Frontal cortex (tissue), 2 donors: Measurements from ENCODE around the genes EMX1, SFXN5 and TET3.

DNA sequence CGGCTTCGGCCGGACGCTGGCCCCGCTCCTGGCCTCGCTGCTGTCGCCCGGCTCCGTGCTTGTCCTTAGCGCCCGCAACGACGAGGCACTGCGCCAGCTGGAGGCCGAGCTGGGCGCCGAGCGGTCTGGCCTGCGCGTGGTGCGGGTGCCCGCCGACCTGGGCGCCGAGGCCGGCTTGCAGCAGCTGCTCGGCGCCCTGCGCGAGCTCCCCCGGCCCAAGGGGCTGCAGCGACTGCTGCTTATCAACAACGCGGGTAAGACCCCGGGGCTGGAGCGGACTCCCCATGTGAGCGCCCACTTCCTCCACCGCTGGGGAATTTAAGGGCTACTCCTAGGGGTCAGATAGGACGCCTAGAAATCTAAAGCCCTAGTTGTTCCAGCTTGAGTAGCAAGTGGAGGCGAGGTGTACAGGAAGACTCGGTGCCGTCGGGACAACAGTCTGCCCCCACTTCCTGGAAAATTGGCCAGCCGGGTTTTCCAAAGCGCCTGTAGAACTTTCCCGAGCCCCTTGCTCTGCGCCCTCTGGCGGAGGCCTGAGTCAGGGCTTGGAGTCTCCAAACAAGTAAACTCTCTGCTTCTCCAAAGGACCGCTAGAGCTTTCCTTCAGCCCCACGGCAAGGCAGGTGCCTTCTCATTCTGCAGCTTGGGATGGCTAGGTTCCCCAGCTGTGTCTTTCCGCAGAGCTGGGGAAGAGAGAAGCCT is 426 bp downstream of the SPR start:
- RAMPAGE, long total RNA, result no peak

DNA sequence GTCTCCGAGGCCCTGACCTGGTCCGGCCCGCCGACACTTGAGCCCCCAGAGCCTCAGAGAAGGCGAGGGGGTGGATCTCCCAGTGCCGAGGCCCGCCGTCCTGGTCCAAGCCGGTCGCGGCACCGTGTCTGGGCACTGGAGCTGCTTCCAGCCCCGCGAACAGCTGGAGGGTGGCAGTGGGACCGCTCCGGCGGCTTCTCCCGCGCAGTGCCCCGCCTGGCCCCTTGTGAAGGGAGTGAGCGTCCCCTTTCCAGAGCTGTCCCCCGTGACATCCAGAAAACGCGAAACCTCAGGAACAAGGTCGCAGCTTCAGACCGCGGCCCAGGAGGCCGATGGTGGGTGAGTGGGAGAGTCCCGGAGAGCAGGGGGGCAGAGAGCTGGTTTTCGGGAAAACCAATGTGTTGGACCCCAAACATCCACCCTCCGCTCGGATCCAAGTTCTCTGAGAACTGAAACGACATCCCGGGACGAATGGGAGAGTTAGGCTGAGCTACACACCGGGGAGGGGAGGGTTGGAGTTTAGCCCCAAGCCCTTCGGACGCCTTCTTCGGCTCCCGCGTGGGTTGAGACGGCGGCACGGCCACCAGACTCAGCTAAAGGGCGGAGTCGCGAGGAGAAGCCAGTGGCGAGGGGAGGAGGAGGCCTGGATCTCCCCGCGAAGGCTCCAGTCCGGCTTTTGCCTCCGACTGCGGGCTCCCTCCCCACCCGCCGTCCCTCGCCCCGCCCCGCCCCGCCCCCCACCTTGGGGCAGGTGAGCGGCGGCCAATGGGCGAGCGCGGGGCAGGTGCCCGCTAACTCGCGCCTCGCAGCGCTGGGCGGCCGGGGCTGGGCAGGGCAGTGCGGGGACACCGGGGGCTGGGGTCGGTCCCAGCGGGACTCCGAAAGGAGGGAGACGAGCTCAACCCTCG is at the start of gene EMX1:
TSS of gene EMX1 (plus strand) at position 794 of the 908 bp plus-strand sequence.
- RAMPAGE, long total RNA, result no peak

GRCh38 chr2:73033546-73034374 is 37.8 kb downstream of the SFXN5 start:
- RAMPAGE, long total RNA, result no peak

DNA sequence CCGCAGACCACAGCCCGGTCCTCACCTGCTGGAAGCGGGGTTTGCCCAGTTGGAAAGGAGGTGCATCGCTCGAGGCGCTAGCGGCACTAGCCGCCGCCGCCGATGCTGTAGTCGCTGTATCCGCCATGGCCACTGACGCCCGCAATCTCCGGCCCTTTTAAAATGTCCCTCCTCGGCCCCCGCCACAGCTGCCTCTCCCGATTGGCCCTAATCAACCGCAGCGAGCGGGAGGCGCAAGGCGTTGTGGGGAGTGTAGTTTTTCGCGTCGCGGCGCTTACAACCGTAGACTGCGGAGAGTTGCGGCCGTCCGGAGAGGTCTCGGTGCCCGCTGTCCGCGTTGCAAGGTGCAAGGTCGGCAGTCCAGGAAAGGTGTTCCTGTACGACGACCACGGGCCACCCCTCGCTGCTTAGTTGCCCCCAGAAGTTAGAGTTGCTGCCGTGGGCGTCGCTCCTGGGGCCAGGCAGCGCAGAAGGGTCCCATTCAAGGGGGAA is at the start of gene SFXN5:
TSS of gene SFXN5 (minus strand) at position 134 of the 492 bp plus-strand sequence.
- RAMPAGE, long total RNA, result no peak

GRCh38 chr2:73226659-73227199 is 6.3 kb downstream of the PRADC1 start:
- RAMPAGE, long total RNA, result no peak

GRCh38 chr2:73284995-73285660 is 850 bp upstream of the FBXO41 start:
- RAMPAGE, long total RNA, result no peak

DNA sequence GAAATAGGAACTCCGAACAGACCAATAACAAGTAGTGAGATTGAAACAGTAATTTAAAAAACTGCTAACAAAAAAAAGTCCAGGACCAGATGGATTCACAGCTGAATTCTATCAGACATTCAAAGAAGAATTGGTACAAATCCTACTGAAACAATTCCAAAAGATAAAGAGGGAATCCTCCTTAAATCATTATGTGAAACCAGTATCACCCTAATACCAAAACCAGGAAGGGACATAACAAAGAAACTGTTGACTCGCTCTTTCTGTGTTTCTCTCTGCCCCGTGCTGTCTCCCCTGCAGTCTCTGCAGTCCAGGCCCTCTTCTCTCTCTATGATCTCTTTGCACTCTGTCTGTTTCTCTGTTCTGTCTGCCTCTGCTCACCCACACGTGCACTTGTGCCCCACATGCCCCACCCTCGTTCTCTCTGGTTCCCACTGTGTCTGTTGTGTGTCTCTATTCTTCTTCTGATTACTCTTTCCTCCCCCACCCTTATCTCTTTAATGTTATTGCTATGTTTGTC is 54.2 kb downstream of the NAT8 start:
- RAMPAGE, long total RNA, result no peak

GRCh38 chr2:73890709-73891089 is 2.1 kb upstream of the ACTG2 start:
- RAMPAGE, long total RNA, result no peak

- RAMPAGE, long total RNA, result no peak
Measured at GRCh38 chr2:73980952-73981877, 3.5 kb upstream of the TET3 start.

DNA sequence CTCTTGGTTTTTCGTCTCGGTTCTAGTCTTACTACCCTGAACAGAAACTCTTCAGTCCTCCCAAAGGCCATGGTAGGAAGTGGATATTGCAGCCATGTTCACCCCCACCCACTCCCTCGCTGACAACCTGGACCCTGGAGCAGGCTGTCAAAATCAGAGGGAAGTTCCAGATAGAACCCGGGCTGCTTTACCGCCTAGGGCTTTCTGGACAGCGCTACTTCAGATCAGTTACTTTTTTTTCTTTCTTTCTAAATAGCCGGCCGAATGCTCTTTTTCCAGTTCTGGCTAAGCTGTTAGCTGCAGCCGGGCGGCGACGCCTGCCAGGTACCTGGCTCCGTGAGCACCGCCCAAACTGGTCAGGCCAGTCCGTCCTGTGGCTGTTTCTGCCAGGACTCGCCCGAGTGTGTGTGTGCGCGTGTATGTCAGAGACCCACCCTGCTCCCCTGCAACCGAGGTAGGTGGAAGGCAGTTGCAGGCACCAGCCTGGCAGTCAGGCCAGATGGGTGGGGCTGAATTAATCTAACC is 1.2 kb upstream of the TET3 start:
- RAMPAGE, long total RNA, result no peak

- RAMPAGE, long total RNA, result no peak
Measured at GRCh38 chr2:73984588-73985353, at the start of gene TET3. Gene TET3 (plus strand): TSS chr2:73984910.

- RAMPAGE, long total RNA, result no peak
Measured at GRCh38 chr2:73985733-73986199, 1.1 kb downstream of the TET3 start.

DNA sequence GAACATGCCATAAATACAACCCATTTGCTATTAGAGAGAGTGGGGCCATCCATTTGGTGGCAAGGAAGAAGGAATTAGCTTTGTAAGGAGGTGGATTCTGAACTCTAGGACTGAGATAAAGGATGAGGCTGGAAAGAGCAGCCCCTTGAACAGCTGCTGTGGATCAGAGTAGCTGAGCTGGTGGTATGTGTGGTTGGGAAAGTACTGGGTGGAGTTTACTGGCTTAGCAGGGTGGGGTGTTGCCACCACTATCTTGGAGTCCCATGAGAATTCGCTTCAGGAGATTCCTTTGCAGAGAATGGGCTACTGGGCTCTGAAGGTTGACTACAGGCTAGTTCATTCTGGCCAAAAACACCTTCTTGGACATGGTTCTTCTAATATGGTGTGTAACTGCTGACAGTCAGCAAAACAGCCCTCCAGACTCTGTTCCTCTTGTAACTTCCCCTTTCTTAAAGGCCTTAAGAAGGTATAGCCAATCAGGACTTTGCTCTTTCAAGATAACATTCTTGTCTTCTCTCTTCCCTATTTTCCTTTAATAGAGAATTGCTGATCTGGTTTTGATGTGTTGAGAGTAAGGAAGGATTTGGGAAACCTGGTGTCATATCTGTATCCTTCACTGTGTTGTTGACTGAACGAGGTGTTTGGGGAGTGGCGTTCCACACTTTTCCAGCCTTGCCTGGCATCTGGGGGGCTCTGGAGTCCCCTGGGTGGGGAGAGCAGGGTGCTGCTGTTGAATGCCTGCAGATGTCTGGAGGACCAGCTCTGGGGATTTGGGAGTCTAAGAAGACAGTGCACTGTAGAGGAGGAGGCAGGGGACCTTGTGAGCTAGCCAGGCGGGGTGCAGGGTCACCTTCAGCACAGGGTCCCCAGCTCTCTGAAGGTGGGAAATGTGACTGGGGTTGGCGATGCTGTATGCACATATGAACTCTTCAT is 52.9 kb downstream of the TET3 start:
- RAMPAGE, long total RNA, result no peak

GRCh38 chr2:74094060-74094767 is 53.5 kb downstream of the BOLA3 start:
- RAMPAGE, long total RNA, result no peak

DNA sequence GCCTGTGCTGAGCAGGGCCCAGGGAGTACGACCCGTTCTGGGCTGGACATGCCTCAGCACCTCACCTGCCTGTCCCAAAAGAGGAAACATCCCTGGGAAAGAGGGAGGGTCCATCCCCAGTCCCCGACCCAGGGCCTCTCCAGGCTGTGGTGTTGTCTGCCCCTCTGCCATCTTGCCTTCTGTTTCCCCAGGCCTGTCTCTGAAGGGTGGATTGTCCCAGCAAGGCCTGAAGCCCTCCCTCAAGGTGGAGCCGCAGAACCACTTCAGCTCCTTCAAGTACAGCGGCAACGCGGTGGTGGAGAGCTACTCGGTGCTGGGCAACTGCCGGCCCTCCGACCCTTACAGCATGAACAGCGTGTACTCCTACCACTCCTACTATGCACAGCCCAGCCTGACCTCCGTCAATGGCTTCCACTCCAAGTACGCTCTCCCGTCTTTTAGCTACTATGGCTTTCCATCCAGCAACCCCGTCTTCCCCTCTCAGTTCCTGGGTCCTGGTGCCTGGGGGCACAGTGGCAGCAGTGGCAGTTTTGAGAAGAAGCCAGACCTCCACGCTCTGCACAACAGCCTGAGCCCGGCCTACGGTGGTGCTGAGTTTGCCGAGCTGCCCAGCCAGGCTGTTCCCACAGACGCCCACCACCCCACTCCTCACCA is 47.4 kb downstream of the BOLA3 start:
- RAMPAGE, long total RNA, result no peak

DNA sequence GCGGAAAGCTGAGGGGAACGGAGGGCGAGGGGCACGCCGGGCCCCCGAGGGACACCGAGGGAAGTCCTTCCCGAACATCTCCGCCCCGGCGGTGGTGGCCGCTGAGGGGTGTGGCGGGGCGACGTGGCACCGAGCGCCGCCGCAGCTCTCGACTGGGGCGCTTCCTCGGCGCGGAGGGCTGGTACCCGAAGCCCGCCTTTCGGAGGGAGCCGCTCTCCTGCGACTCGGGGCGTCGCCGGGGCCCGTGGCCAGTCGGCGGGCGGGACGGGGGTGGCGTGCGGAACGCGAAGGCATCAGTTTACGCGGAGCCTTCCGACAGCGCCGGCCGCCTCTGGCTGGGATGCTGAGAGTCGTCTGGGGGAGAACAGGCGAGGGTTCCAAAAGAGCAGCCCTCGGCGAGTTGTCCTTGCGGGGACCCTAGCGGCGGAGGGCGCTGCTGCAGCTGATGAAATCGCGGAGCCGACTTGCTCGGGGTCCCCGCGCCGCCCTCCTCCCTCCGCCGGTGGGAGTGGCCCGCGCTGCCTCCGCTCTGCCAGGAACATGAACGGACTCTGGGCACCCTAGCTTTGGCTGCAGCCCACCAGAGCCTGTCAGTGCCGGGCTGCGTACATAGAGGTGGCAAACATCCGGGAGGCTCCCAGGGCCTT is 478 bp downstream of the MTHFD2 start:
- RAMPAGE, long total RNA, result no peak

DNA sequence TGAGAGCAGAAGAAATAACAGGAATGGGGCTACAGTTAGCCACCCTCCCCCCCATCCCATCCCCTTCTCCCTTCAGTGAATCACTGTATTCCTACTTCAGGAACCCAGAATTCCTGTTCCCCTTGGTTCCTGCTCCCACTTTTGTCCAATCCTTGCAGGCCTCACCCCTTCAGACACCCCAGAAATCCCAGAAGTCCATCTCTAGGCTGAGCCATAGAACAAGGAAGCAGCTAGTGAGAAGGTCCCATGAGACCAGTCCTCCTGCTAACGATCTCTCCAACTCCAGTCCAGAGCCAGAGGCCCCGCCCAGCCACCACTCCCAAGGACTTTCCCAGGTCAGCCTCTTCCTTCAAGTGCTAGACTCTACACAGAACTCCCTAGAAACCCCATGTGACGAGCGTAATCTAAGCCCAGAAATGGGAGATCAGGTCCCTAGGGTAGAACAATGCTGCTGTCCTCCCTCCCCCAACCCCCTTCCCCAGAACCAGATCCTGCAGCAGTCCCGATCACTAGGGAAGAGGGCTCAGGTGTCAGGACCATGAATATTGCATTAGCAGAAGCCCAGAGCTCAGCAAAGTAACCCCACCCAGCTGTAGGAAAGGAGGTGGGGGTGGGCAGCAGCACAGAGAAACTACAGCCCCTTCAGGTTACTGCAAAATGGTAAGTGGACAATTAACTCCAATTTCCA is 6.9 kb downstream of the DCTN1 start:
- RAMPAGE, long total RNA, result no peak

- RAMPAGE, long total RNA, result no peak
Measured at GRCh38 chr2:74471816-74472533, 505 bp downstream of the MRPL53 start.

GRCh38 chr2:74548560-74549185 is 5.1 kb downstream of the LOXL3 start:
- RAMPAGE, long total RNA, result no peak

- RAMPAGE, long total RNA, result no peak
Measured at GRCh38 chr2:74712175-74713237, 58.5 kb downstream of the SEMA4F start.